Karpas-422 (cell line): ENCODE results near the gene C1orf127.

GRCh38 chr1:9872623-9873302 lies 37.3 kb downstream of the CTNNBIP1 start:
- PRO-cap, result no peak
- RAMPAGE, long total RNA, result no peak

DNA sequence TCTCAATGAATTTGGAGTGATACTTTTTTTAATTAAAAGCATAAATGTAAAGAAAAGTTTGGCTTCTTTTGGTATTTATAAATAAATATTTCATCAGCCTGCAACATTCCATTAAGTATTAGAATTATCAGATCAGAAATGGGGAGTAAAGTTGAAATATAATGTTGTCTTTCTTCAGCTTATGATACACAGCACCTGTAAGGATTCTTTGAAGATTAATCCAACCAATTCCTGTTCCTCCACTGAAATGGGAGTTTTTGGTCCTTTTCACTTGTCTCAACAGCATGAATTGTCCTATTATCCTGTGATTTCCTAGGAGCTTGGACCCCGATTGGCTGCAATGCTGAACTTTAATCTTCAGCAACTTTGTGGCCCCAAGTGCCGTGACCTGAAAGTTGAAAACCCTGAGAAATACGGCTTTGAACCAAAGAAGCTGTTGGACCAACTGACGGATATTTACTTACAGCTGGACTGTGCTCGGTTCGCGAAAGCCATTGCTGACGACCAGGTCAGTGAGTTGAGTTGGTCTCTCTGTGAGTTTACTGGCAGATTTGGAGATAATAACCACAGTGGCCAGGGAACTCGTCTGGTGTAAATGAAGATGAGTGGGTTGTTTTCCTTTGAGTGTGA lies 39.4 kb upstream of the KIF1B start:
- PRO-cap, result no peak
- RAMPAGE, long total RNA, result no peak

GRCh38 chr1:10419253-10420202 lies 10.7 kb upstream of the CENPS start:
- PRO-cap, result no peak
- RAMPAGE, long total RNA, result no peak

DNA sequence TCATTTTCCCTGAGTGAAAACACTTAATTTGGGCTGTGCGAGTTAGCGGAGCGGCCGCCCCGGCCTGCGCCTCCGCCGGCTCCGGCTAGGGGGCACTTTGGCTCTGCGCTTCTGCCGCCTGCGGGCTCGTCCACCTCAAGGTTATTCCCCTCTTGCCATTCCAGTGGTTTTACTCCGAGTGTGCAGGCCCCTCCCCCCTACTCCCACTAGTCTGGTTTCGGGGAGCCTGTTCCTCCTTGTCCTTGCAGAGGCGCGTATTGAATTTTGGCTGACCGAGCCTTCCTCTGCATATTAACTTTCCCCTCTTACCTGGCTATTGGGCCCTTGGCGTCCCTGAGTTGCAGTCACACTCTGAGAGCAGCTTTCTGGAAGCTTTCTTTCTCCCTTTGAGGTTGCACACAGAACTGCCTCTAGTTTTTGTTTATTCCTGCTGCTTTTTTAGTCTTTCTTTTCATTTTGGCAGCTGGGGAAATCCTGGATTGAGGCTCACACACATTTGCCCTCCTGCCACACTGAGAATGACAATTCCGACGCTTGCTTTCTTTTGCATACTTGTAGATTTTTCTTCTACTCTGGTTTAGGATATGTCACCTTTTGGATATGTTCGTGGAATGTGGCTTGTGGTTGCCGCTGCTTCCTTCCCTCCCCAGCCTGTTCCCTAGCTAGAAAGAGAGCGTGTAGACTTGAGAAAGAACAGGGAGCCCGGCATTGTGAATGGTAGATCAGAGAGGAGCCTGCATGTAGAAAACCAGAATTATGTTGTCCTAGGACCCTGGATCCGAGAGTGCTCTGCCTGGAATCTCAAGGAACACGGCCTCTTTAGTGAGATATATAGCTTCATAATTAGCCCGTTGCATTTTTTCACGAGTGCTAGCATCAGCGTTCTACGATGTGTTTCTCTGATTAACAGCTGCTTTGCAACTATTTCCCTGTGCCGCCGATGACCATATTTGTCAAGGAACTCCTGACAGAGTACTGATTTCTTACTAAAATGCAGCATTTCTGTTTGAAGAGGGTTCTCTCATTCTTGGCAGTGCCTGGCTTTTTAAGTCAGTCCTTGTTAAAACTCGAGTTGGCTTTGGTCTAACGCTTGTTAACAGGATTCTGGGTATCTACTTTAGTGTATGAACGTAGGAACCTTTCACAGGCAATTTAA lies 56.0 kb downstream of the PEX14 start:
- PRO-cap, result no peak
- RAMPAGE, long total RNA, result no peak

GRCh38 chr1:10622021-10622469 lies 147.3 kb downstream of the PEX14 start:
- PRO-cap, result no peak
- RAMPAGE, long total RNA, result no peak

- PRO-cap, result no peak
- RAMPAGE, long total RNA, result no peak
These were observed 133.7 kb downstream of the CASZ1 start for GRCh38 chr1:10662692-10663234.

- PRO-cap, result no peak
- RAMPAGE, long total RNA, result no peak
These were observed 118.2 kb downstream of the CASZ1 start for GRCh38 chr1:10678226-10678709.

- PRO-cap, result no peak
- RAMPAGE, long total RNA, result no peak
These were observed 105.8 kb downstream of the CASZ1 start for GRCh38 chr1:10690571-10691138.

DNA sequence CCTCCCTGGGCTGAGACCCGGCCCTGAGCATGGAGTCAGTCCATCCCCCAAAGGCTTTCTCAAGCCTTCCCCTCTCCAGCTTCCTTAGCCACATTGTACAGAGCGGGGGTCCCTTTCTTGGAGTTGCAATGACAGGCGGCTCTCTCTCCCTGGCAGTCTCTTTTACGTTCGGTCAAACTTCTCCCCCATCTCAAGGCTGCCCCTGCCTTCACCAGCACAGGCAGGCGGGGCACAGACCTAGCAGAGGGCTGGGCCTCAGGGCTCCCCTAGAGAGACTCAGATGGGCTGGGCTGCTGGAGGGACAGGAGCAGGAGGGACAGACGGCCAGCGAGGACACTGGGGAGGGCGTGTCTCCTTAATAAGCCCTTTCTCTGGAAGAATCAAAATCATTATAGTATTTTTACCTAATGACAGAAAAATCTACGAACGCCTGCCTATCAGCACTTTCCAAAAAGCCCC lies 79.6 kb downstream of the CASZ1 start:
- PRO-cap, result no peak
- RAMPAGE, long total RNA, result no peak

GRCh38 chr1:10728480-10729114 lies 67.8 kb downstream of the CASZ1 start:
- PRO-cap, result no peak
- RAMPAGE, long total RNA, result no peak

GRCh38 chr1:10759173-10760338 lies 36.9 kb downstream of the CASZ1 start:
- PRO-cap, result no peak
- RAMPAGE, long total RNA, result no peak

- PRO-cap, result no peak
- RAMPAGE, long total RNA, result no peak
These were observed 21.5 kb downstream of the CASZ1 start for GRCh38 chr1:10774697-10775606.

DNA sequence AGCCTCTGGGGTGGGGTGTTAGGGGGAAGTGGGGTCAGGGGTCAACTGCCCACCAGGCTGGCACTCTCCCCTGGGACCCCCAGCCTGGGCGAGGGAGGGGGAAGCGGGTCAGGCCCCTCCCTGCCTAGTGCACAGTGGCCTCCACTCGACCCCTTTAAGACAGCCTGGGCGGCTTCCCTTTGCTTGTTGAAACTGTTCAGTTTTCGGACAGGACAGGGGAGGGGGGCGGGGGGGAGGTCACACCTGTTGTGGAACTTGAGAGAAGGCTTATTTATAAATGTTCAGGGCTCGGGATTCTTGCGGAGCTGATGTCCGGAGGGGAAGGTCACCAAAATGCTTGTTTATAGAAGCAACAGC lies 59.6 kb upstream of the CASZ1 start:
- PRO-cap, result no peak
- RAMPAGE, long total RNA, result no peak

GRCh38 chr1:10899858-10900677 lies 81.8 kb downstream of the C1orf127 start:
- PRO-cap, result no peak
- RAMPAGE, long total RNA, result no peak

GRCh38 chr1:10981856-10982215 lies at the start of gene C1orf127:
Gene C1orf127, minus strand, starts transcription at chr1:10982076.
- PRO-cap, result no peak
- RAMPAGE, long total RNA, result no peak

DNA sequence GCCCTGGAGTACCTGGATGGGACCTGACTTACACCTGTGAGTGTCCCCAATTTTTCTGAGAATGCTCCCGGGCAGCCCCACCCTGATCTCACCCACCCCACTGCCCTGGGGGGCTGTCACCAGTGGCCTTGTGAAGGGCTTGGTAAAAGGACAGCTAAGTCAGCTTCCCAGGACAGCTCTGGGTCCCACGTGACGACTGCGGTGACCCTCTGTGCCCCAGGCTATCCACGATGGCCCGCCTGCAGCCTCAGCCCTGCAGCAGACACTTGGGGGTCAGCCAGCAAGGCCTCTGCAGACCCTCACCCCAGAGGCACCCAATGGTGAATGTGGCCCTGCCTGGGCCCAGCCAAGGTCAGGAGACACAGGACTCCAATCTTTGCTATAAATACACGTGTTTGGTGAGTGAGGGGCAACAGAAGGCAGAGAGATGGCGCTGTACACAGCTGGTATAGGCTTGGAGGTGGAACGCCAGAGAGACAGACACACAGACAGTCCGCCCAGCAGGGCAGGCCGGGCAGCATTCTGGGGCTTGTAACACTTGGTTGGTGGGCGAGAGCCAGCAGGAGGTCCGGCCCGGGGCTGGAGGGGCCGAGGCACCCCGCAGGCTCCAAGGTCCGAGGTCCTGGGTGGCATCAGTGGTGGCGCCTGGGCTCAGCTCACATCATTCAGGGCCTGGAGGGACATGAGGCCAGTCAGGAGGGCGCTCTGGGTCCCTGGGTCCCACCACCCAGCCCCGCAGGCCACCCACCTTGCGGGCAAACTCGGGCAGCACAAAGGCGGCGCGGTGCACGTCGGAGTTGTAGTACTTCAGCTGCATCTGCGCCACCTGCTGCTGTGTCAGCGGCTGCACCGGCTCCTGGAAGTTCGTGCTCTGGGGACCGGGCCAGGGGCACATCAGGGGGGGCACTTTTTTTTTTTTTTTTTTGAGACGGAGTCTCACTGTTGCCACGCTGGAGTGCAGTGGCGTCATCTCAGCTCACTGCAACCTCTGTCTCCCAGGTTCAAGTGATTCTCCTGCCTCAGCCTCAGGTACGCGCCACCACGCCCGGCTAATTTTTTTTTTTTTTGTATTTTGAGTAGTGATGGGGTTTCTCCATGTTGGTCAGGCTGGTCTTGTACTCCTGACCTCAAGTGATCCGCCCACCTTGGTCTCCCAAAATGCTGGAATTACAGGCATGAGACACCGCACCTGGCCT lies 5.2 kb downstream of the SRM start:
- PRO-cap, result no peak
- RAMPAGE, long total RNA, result no peak

DNA sequence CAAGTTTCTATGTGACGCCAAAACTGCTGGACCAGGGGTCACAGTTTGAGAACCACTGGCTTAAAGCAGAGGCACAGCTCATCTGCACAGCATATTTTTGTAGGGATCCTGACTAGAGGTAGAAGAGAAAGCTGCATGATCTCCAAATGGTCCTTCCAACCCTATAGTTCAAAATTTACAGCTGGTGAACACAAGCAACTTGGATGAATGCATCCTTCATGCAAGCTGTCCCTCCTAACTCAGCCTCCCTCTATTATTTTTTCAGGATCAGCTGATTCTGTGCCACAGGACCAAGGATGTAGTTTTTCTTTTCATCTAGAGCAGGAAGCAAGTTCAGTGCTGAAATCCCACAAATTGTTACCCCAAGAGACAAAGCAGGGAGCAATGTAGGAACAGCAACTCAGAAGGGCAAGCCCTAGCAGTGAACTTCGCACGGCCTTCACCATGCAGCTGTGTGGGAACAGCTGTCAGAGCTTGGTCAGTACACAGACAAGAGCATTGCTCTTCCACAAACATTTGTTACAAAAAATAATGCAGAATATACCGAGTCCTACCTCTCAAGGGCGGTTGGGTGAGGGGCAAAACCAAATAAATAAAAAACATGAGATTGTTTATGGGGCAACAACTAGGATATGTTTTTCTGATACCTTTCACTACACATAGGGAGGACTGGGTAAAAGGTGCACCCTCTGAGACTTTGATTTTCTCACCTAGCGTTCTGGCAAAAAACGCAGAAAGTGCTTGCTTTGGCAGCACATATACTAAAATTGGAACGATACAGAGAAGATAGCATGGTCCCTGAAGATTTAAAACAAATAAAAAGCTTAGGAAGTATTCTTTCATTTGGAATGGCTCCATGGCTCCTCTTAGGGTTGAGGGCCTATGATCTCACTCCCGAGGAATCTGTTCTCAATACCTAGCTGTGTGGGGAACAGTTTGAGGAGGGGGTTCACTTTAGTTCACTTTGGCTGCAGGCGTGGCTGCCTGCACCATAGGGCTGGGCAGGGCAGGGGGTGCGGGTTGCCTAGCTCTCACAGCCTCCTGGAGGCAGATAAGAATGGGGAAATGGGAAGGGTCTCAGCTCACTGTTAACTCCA lies 37.2 kb upstream of the ANGPTL7 start:
- PRO-cap, result no peak
- RAMPAGE, long total RNA, result no peak

DNA sequence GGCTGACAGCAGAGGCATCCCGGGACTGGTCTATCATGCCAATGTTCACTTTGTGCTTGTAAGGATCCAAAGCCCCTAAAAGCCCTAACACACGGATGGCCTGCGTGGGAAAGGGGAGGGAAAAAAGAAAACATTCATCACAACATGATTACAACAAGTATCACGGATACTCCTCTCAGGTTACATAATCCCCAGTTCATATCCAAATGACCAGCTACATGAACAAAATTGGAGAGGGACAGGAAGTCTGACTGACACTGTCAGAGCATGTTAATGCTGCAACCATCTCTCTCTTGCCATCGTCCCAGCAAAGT lies 31.4 kb downstream of the MTOR start:
- PRO-cap, result no peak
- RAMPAGE, long total RNA, result no peak

DNA sequence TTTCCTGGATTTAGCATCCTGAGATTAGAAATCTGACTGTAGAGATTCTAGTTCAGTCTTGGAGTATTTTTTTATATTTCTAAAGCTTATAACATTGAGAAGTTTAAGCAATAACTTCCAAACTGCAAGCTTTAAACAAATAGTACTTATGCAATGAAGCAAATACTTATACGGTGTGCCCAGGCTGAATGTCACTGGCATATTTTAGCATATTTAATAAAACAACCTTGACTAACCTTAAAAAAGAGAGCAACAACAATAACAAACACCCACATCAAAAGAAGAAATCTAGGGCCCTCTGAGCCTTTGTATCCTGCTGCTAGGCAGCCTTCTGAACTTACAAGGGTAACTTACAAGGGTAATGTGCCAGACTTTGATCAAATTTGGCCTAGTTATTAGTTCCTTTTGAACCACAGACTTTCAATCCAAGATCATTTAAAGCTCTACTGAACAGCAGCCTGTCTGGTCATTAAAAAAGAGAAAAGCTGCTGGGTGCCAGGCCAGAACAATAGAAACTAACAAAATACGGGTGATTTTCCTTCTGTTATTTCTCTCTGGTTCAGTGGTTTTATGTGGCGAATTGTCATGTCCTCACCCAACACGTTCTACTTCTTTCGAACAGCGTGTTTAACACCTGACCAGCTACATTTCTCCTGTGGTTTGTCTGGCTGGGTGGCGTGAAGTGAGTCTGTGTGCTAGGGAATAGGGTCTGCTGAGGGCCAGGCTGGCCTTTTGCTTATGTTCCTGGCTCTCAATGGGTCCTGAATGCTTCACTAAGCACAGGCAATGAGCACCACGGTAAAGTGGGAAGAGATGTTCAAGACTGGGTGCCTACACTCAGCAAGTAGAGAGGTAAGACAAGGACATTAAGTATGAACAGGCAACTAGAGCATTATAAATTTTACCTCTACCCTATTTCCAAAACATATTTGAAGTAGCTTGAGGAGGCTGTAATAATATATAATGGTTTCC lies 16.1 kb downstream of the MTOR start:
- PRO-cap, result no peak
- RAMPAGE, long total RNA, result no peak

DNA sequence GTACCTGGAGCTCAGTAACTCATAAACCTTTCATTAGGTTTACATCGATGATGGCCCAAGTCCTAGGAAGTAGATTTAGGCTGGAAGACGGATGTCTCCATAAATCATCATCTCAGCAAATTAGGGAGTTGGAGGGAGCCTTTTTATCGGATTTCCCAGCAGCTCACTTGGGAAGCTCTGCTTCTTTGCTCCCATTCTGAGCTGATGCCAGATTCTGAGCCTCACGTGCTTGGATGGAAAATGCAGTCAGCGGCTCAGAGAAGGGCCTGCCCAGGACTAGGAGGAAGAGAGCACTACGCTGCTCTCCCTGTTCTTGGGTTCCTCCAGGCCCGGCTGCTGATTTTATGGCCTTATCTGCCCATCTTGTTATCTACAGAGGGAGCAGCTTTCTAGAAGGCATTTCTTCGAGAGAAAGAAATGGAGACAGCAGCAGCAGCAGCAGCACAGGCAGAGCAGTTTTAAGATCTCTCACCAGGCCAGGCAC lies 42.0 kb downstream of the UBIAD1 start:
- PRO-cap, result no peak
- RAMPAGE, long total RNA, result no peak